Omental fat pad (tissue), 4 donors: ENCODE measurements around a stretch of chr1.

- PRO-cap = no peak
- RAMPAGE, long total RNA, 4 experiments = no peak in any of the 4 experiments
Observed at GRCh38 chr1:154328213-154329083, 3.1 kb downstream of the ATP8B2 start.

DNA sequence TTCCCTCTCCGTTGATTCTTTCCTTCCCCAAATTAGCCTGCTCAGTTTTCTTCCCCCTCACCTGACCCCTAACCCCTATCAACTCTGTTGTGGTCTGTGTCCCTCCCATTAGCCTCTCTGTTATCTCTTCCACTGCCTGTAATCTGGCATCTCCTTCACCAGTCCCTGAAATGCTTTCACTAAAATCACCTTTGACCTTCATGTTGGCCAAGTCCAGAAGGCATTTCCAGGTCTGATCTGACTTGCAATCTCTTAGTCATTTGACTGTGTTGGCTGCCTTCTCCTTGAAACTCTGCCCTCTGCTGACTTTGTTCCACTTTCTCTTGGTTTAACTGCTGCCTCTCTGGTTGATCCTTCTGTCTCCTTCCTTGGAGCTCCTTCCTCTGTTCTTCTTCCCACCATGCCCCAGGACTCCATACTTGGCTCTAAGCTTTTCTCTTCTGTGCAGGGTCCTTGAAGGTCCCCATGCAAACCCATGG is 28.2 kb downstream of the ATP8B2 start:
- PRO-cap = no peak
- RAMPAGE, long total RNA, 4 experiments = no peak in any of the 4 experiments

DNA sequence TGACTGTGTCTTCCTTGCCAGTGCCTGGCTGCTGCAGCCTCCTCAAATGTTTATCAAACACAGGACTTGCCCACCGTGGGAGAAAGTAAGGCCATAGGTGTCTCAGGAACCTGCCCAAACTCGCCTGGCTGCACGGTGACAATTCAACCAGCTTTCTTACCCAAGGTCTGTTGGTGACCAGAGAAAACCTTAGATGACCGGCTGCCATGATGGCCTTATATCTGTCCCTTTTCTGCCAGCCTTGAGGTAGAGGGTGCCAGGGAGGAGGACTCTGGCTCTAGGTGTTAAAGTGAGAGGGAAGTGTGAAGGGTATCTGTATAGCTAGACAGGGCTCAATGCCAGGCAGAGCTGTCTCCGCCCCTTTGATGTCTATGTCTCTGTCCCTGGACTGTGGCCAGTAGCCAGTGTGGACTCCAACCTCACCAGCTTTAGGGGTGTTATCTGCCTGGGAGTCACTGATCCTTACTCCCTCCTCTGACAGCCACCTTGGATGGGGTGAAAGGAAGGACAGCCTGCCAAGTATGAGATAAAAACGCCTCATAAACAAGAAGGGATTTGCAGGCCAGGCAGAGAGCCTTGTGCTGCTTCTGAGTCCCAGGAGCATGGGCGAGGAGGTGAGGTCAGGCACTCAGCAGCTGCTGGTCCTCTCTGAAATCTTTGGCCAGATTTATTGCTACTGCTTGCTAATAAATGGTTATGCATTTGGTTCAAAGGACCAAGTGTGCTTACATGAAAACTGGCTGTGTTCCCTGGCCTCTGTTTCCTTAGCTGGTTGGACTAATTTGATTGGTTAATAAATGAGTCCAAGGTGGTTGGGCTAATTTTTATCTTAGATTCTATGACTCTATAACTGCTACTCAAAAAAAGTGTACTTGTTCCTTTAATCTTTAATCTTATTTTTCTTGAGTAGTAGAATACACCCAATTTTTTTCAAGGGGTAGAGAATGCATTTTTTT is 22.5 kb downstream of the IL6R start:
- PRO-cap = no peak
- RAMPAGE, long total RNA, 4 experiments = no peak in any of the 4 experiments

- PRO-cap = no peak
- RAMPAGE, long total RNA, 4 experiments = no peak in any of the 4 experiments
Observed at GRCh38 chr1:154430211-154430645, 25.1 kb downstream of the IL6R start.

DNA sequence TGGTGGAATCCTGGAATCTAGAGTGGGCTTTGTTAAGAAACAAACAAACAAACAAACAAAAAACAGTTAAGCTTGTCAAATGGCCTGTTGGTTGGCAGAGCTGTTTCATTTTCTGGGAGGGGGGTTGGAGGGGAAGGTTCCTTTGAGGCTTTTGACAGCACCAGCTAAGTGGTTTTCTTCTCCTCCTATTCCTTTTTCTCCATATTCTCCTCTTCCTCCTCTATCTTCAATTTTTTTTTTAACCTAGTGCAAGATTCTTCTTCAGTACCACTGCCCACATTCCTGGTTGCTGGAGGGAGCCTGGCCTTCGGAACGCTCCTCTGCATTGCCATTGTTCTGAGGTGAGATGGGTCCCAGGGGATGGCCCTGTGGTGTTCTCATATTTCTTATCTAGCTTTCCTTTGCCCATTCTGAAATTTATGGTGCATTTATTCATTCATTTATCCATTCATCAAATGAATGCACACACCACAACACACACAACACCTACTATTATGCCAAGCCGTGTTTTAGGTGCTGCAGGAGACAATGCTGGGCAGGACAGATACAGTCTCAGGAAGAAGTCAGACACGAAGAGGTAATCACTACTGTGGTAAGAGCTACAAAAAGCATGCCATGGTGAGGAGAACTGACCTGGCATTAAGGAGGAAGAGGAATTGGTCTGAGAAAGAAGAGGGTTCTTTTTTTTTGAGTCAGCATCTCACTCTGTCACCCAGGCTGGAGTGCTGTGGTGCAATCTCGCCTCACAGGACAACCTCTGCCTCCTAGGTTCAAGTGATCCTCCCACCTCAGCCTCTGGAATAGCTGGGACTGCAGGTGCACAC is 47.6 kb upstream of the TDRD10 start:
- PRO-cap = no peak
- RAMPAGE, long total RNA, 4 experiments = no peak in any of the 4 experiments

GRCh38 chr1:154463129-154463381 is 39.0 kb upstream of the TDRD10 start:
- PRO-cap = no peak
- RAMPAGE, long total RNA, 4 experiments = no peak in any of the 4 experiments

DNA sequence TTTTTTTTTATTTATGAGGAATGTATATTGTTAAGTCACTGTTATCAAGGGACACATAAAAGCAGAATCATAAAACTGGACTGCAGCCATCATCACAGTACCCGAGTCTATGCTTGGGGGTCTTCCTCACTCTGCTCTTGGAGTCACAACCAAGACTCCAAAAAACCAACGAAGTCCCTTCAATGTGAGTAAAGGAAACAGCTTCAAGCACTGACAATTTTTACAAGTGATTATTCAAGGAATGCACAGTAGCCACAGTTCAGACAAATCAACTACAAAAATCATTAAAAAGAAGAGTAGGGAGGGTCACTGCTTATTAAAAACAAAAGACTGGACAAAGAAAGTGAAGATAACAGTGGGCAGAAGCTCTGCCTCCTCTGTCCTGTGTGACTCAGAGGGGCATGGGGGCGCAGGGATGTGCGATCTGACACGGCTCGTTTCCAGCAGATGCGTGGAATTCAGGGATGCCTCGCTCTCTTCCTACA is 14.5 kb downstream of the CHRNB2 start:
- PRO-cap = no peak
- RAMPAGE, long total RNA, 4 experiments = no peak in any of the 4 experiments

- PRO-cap = no peak
- RAMPAGE, long total RNA, 4 experiments = no peak in any of the 4 experiments
Observed at GRCh38 chr1:154582565-154583375, 15.2 kb downstream of the CHRNB2 start.

DNA sequence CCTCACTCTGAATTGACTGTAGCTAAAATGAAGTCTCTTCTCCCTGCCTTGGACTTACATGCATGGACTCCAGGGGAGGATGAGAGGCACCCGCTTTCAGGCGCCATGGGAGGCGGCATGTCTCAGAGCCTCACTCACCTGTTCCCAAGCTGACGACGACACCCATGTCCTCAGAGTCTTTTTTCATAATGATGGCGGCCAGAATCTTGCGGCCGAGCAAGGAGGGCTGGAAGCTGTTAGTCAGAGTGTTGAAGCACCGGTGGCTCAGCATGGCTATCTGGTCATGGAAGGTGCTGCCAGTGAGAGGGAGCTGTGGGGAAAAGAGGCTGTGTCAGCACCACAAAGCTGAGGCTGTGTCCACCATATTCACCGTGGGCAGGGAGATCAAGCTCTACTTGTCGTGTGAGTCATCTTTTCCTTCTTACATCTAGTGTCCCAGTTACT is 18.3 kb downstream of the ADAR start:
- PRO-cap = no peak
- RAMPAGE, long total RNA, 4 experiments = no peak in any of the 4 experiments

DNA sequence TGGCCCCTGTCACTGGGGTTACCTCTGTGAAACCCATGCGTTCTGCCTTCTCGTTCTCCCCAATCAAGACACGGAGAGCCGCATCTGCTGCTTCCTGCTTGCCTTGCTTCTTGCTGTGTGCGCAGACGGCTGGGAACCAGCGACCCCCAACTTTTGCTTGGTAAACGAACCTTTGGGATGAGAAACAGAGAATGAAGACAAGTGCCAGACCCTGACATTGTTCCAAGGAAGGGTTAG is 17.8 kb downstream of the ADAR start:
- PRO-cap = no peak
- RAMPAGE, long total RNA, 4 experiments = no peak in any of the 4 experiments

DNA sequence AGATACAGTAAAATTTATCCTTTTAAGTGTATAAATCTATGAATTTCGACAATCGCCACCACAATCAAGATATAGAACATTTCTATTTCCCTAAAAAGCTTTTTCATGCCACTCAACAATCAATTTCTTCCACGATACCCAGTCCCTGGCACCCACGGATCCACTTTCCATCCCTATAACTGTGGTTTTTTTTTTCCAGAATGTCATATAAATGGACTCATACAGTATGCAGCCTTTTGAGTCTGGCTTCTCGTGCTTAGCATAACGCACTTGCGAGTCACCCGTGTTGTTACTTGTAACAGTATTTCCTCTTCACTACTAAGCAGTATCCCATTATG is 1.0 kb downstream of the ADAR start:
- PRO-cap = no peak
- RAMPAGE, long total RNA, 4 experiments = no peak in any of the 4 experiments

- PRO-cap = no peak
- RAMPAGE, long total RNA, 4 experiments = no peak in any of the 4 experiments
Observed at GRCh38 chr1:154626861-154627818, 19.2 kb upstream of the ADAR start.

GRCh38 chr1:154628327-154628538 is 20.2 kb upstream of the ADAR start:
- PRO-cap = no peak
- RAMPAGE, long total RNA, 4 experiments = no peak in any of the 4 experiments

DNA sequence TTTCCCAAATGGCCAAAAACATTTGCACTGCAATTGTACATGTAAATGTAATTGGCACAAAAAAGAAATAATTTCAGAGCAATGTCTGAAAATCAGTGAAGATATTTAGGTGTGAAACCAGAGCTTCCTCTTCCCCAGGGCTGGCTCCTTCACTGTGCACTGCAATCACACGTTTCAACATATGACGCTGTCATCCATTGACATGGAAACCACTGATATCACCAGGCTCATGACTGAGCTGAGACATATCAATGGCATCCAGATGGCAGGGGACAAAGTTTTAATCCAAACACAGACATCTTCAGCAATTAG is 107.9 kb upstream of the ADAR start:
- PRO-cap = no peak
- RAMPAGE, long total RNA, 4 experiments = no peak in any of the 4 experiments

DNA sequence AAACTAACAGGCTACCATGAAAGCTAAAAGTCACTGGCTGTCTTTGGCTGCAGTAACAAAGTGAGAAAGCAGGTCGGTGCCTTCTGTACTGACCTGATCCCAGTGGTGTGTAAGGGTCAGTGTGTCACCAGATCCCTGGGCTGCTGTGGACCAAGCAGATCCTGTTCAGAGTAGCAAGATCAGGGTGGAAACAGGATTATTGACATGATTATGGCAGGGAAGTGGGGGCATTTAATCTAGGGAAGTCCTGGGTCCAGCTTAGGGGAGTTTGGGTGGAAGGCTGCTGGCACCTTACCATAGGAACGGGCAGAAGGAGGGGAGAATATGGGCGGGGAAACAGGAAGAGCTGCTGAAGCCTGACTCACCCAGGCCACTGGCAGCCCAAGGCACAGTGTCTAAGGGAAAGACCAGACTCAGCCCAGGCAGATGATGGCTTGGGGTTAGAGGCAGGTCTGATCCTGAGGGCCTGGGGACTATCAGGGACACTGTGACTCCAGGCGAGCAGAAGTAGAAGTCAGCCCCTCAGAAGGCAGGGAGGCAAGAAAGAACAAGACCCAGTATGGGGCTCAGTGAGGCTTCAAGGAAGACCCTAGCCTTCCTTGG is 60.1 kb downstream of the KCNN3 start:
- PRO-cap = no peak
- RAMPAGE, long total RNA, 4 experiments = no peak in any of the 4 experiments

- PRO-cap = no peak
- RAMPAGE, long total RNA, 4 experiments = no peak in any of the 4 experiments
Observed at GRCh38 chr1:154862826-154863385, 7.2 kb downstream of the KCNN3 start.

DNA sequence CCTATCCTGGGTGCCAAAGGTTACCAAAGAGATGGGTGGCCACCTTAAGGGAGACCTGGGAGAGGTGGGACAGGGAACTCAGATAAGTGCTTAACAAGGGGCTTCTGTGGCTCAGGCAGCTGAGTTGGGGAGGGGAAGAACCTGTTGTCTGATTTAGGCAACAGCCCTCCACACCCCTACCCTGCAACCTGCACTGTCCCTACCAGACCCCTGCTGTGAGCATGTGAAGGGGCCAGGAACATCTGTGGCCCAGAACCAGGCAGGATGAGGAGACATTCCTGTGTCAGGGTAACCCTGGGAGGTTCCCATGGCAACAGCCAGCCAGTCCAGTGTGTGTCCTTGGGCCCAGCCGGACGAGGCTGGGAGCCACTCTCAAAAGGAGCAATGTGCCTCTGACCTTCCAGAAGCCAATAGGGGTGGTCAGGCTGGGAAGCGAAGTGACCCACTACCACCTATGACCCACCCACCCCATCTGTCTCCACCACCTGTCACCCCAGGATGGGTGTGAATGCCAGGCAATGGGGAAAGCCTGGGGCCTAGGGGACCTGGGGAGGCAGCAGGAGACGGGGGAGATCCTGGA is 4.8 kb upstream of the PMVK start:
- PRO-cap = no peak
- RAMPAGE, long total RNA, 4 experiments = no peak in any of the 4 experiments

DNA sequence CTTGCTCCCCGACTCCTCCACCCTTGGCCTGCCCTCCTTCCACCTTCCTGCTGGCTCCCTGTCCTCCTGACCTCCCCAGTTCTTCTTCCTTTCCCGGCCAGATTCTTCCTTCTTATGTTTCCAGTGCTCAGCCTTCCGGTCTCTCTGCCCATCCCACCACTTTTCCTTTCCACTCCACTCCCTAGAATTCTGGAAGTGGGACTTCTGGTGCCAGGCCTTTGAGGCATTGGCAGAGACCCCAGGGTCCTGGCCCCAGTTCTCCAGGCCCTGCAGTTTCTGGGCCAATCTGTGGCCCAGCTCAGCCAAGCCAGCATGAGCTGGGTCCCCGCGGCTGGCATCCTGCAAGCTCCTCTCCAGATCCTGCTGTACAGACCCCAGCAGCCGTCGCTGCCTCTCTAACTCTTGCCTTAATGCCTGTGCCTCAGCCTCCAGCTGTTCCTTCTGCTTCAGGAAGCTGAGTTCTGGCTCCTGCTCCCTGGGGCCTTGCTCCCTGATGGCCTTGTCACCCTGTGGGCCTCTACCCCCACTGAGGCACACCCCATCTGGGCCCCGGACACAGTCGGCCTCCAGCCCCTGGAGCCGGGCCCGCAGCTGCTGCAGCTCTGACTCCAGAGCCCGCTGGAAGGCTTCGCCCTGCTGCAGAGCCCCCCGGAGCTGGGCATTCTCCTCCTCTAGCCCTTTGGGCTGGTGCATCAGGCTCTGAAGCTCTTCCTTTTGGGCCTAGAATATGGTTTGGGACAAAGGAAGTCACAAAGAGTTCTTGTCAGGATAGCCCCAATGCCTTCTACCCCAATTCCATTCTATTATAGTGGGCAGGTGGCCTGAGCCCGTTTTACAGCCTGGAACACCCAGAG is 9.6 kb downstream of the PBXIP1 start:
- PRO-cap = no peak
- RAMPAGE, long total RNA, 4 experiments = no peak in any of the 4 experiments

DNA sequence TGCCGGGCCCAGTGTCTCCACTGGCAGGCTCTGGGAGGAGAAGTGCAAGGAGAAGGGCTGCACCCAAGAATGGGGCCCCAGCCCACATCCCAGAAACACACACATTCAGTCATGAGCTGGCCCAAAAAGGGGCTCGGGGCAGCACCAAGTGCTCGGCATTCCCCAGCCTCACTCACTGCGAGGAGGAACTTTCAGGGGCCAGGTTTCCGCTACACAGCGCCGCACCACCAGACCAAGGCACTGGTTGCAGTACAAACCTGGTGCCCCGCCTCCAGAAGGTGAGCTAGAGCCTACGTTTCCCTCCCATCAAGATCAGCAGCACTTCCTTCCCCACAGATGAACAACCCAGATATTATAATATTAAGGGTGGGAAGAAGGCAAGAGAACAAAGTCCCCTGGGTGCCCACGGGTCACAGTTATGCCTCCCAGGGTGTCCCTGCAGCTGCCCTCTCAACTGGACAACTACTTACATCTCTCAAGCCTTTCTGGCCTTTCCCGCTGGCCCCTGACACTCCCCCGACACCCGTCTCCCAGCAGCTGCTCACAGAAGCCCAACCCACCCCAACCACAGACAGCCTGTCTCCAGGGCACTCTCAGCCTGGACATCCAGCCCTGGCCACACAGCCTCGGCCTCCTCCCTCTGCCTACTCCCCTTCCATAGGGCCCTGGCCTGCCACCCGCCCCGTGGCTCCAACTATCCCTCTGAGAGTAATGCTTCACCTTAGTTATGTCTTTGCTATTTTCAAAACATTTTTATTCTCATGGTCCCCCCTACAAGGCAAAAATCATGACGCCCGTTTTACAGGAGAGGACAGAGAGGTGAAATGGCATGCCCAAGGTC is 3.8 kb downstream of the PBXIP1 start:
- PRO-cap = no peak
- RAMPAGE, long total RNA, 4 experiments = no peak in any of the 4 experiments

DNA sequence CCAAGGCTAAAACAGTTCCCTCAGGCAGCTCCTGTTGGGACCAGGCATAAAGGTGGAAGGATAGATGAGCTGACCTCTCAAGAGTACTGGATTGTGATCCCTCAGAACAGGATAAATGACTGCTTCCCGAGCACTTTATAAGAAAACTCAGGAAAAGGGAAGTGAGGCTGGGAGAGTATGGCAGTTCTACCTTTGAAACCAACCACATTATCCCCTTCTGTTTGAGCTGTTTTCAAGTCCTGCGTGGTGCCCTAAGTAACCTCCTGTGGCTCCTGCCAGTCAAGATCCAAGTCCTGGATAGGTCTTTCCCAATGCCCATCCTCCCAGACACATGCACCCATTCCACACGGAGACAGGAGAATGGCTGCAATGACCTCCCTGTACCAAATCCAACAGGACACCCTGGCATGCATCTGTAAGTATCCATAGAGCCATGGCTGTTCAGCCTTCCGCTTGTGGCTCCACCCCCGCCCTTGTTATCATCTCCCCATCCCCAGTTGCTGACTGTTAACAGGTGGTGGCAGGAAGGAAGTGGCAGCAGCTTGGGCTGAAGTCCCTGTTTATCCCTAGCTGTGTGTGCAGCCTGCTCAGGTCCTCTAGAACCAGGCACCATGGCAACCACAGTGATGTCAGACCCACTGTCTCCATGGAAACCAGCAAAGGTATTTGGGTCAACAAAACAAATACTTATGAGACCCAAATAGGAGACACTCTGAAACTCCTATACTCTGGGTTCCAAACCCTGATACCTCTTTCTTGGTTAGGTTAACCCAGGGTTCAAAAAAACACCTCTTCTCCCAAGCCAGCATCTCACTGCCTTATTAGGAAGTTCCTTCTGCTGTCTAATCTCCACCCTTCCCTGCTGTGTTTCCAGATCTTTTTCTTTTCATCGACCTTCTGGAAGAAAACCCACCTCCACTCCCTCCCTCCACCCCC is 866 bp downstream of the PBXIP1 start:
- PRO-cap = no peak
- RAMPAGE, long total RNA, 4 experiments = no peak in any of the 4 experiments